ENCODE data around the genes NT5C2, RPEL1, CALHM3 and SLK.

- PRO-cap = no peak
Observed at GRCh38 chr10:102661840-102662202, 17.5 kb downstream of the TRIM8 start.

DNA sequence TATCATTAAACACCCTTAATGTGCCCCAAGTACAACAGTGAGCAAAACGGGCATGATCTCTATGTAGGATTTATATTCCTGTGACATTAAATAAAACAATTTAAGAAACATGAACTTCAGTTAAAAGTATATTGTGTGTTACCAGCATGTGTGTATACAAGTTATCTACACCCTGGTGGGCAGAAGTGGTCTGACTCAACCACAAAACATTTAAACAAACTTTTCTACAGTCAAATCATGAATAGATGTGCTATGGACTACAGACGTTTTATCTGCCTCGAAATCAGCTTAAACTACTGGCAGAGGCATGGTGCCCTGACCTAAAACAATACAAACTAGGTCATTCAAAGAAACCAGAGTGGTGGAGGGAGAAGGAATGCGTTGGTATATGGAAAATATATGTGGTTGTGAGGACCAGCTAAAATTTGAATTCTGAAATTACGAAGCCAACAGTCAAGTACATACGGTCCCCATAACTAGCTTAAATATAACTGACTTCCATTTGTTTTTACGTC is 3.6 kb downstream of the ARL3 start:
- PRO-cap = no peak

GRCh38 chr10:102849739-102850688 is 4.0 kb upstream of the BORCS7 start:
- PRO-cap = no peak

DNA sequence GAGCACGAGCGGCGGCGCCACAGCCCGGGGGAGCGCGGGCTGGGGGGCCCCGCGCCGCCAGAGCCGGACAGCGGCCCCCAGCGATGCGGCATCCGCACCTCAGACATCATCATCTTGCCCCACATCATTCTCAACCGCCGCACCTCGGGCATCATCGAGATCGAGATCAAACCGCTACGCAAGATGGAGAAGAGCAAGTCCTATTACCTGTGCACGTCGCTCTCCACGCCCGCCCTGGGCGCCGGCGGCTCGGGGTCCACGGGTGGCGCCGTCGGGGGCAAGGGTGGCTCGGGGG is 697 bp downstream of the CNNM2 start:
- PRO-cap = no peak

DNA sequence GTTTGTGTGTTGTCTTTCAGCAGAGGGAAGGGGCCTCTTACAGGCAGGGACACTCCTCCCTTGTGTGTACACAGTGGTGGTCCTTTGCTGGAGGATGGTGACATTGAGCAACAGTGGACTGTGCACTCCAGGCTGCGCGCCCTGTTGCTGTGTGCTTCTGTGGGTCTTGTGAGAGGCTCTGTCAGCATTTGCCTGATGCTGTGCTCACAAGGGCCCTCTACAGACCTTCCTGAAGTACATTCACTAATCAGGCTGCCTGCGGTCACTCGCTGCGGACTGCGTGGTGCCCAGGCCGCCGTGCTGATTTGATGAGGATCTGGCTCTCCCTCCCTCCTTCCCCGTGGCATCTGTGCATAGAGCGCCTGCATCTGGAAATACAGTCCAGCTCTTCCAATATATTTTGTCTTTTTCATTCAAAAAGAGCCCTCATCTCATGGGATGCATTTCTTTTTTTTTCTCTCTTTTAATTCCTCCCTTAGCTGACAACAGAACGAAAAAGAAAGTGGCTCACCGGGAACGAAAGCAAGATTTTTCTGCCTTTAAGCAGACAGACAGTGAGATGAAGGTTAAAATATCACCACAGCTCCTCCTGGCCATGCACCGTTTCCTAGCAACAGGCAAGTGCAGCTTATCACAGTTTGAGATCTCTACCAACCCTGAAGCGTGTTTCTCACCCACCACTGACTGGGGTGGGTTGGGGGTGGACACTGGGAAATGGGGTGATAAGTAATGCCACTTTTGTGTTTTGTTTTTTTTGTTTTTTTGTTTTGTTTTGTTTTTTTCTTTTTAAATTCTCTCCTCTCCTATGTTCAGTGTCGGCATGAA is 136.0 kb downstream of the CNNM2 start:
- PRO-cap = no peak

GRCh38 chr10:103192777-103193527 is at the start of gene NT5C2:
NT5C2 (minus strand) TSS chr10:103193272.
- PRO-cap = bidirectional peak, plus-strand start at chr10:103192706, minus-strand start at chr10:103192949; bidirectional peak, plus-strand start at chr10:103193392, minus-strand start at chr10:103193272

GRCh38 chr10:103245630-103246088 is at the start of gene RPEL1:
RPEL1 (plus strand) TSS chr10:103245887.
- PRO-cap = no peak

DNA sequence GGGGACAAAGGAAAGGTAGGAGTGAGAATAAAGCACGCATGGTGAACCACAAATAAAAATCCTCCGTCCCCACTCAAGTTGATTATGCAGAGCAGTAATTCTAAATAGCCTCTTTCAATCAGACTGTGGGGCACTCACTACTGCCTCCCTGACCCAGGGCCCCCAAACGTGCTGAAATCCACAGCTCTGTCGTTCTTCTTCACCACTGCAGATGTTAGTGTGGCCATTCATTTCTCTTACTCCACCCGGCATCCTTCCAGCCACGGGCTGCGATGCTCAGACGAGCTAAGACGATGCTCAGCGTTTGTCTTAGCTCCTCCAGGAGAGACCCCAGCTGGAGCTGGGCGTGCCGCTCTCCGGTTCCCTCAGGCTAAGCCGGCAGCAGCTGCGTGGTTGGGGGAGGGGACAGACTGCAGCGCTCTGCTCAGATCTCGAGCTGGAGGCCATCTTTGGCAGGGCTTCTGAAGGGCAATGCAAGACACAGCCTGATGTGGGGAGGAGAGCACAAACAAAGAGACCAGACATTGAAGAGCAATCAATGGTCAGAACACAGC is 4.7 kb downstream of the INA start:
- PRO-cap = bidirectional peak, plus-strand start at position 446 of the sequence, minus-strand start at position 289 of the sequence

DNA sequence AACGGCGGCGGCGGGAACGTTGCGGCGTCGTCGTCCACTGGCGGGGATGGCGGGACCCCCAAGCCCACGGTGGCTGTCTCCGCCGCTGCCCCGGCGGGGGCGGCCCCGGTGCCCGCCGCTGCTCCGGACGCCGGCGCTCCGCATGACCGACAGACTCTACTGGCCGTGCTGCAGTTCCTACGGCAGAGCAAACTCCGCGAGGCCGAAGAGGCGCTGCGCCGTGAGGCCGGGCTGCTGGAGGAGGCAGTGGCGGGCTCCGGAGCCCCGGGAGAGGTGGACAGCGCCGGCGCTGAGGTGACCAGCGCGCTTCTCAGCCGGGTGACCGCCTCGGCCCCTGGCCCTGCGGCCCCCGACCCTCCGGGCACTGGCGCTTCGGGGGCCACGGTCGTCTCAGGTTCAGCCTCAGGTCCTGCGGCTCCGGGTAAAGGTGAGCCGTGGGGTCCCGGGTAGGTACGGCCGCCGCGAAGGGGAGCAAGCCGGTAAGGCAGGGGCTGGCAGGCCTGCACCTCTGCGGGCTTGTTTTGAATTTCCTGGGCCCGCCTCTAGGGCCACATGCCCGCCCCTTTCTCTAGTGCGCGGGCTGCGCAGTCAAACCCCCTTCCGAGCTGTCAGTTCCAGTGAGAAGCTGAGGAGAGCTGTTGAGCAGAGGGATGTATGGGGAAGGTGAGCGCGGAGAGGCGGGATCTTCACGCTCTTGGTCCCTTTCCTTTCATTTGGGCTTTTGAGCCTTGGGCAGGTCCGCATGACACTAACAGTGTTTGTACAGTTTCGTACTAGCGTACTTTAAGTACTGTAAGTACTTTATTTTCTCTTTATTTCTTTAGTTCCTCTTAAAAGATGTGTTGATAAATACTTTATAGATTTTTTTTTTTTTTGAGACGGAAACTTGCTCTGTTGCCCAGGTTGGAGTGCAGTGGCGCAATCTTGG is 610 bp downstream of the TAF5 start:
- PRO-cap = bidirectional peak, plus-strand start at position 249 of the sequence, minus-strand start at position 161 of the sequence; bidirectional peak, plus-strand start at position 608 of the sequence, minus-strand start at position 481 of the sequence

GRCh38 chr10:103424893-103425705 is 27.1 kb downstream of the CALHM2 start:
- PRO-cap = no peak

- PRO-cap = no peak
Observed at GRCh38 chr10:103441677-103442442, 10.3 kb downstream of the CALHM2 start.

- PRO-cap = no peak
Observed at GRCh38 chr10:103473291-103473798, 5.7 kb downstream of the CALHM3 start.

DNA sequence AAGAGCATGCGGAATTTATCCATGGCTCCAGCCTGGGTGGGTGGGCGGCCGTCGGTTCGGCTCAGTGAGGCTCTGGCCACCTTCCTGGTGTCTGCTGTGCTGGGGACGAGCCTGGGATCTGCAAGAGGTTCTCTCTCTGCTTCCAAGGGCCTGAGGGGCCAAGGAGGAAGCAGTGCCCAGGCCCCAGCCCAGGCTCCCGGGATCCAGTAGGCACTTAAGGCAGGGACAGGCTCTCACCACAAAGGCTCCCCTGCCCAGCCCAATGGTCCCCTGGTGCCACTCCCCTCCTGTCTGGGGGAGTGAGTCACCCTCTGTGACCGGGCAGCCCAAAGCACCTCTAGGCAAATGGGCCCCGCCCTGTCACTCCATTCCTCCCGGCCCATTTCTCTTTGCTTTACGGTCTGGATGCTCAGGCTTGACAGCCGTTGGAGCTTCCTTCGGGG is at the start of gene CALHM3:
TSS of gene CALHM3 (minus strand) at position 231 of the 443 bp plus-strand sequence.
- PRO-cap = no peak

DNA sequence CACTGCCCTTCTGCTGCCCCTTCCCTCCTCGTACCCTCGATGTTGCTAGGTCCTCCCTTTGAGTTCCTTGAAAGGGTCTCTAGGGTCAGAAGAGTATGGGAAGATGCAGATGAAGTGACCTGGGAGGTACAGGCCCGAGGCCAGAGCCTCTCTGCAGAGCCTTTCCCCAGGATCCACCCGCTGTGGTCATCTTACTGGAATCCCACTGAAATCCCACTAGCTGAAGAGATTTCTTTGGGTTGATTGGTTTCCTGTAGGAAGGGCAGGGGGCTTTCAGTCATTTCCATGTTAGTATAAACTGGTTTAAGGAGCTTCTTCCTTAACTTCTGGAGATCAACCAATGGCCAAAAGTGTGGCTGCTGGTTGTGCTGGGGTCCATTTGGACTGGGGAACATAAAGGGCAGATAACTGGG is 110.6 kb downstream of the NEURL1 start:
- PRO-cap = no peak

DNA sequence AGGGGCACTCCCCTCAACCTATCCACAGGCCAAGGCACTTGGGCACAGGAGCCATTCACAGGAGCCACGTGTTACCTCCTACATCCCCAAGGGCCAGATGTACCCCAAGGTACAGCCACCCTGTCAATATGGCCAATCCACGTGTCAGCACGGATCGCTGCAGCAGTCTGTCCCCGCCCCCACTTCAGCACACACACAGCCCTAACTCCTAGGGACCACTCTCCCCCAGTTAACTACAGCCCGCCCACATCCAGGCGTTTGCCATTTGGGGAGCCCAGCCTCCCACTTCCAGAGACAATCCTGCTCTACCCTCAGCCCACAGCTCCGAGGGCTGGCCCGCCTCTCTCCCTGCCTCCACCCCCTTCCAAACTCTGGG is 163.4 kb downstream of the SH3PXD2A start:
- PRO-cap = no peak

DNA sequence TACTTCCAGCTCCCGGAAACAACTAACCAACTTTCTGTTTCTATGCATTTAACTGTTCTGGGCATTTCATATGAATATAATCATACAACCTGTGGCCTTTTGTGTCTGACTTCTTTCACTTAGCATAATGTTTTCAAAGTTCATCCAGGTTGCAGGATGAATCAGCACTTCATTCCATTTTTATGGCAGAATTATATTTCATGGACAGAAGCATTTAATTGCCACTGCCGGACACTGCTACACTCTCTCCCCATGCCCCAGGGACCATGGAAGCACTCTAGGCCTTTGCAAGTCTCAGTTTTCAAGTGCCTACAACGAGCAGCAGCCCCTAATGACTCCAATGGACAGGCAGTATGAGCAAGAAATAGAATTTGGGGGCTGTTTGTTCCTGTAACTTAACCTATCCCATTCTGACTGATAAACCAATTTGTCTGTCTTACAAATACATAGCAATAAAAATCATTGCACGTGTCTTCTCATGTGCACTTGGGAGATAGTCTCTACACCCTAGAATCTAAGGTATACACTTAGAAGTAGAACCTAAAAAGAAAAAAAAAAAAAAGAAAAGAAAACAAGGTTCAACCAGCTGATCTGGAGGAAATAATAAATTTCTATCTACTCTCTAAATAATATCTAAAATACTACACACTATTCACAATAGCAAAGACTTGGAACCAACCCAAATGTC is 23.4 kb downstream of the SH3PXD2A start:
- PRO-cap = no peak

GRCh38 chr10:103836449-103836775 is 19.0 kb downstream of the SH3PXD2A start:
- PRO-cap = no peak

DNA sequence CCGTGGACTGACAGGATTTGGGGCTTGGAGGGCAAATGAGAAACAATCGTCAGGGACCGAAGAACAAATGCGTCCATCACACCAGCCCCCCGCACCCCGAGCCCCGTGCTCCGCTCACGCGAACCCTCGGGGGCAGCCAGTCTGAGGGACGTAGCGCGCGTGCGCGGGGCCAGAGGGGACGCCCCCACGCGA is 161 bp upstream of the SLK start:
- PRO-cap = bidirectional peak, plus-strand start at position 66 of the sequence, minus-strand start at position 102 of the sequence

GRCh38 chr10:103967075-103968151 is at the start of gene SLK:
SLK (plus strand) TSS chr10:103967140.
- PRO-cap = bidirectional peak, plus-strand start at chr10:103967177, minus-strand start at chr10:103967316

GRCh38 chr10:104005348-104005857 is 38.5 kb downstream of the SLK start:
- PRO-cap = no peak

Data from neuron (in vitro differentiated cells).